Measurements from ENCODE around the gene THSD1.

- PRO-cap = no peak
- RAMPAGE, long total RNA, 4 experiments = no peak in any of the 4 experiments
These were observed 149.6 kb downstream of the DLEU7 start for GRCh38 chr13:50693845-50694301.

GRCh38 chr13:50713667-50714446 lies 129.6 kb downstream of the DLEU7 start:
- PRO-cap = no peak
- RAMPAGE, long total RNA, 4 experiments = no peak in any of the 4 experiments

- PRO-cap = no peak
- RAMPAGE, long total RNA, 4 experiments = no peak in any of the 4 experiments
These were observed 13.1 kb downstream of the RNASEH2B start for GRCh38 chr13:50922517-50923249.

- PRO-cap = no peak
- RAMPAGE, long total RNA, 4 experiments = no peak in any of the 4 experiments
These were observed 643 bp downstream of the FAM124A start for GRCh38 chr13:51222569-51223513.

- PRO-cap = no peak
- RAMPAGE, long total RNA, 4 experiments = no peak in any of the 4 experiments
These were observed 1.3 kb downstream of the FAM124A start for GRCh38 chr13:51223514-51223967.

DNA sequence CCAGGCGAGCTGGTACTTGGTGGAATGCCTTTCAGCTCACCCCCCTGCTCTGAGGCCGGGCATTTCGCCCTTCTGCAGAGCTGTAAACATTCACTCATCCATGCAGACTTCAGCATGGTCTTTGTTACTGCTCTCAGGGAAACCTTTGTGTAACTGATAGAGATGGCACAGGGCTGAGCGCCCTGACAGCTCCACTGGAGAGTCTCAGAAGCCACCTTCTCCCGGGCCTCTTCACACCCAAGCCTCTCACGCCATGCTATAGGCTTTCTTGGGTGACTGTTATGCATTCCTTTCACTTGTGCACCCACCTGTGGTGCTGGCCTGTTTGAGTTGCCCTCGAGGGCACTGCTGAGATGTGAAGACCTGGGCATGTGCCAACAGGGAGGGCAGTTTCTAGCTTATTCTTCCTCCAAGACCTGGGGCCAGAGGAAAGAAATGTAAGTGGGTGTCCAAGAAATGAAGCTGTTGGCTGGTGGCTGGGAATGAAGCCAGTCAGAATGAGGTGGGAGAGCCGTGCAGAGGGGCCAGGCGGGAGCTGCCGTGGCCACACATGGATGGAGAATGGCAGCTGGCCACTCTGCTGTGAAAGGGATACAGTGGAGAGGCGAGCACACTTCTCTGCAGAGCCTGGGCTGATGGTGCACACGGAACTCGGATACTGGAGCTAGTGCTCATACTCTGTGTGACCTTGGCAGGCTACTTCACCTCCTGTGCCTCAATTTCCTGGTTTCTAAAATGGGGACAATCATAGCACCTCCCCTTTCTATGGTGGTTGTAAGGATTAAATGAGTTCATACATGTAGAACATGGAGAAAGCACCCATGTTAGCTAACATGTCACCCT lies 24.7 kb downstream of the FAM124A start:
- PRO-cap = no peak
- RAMPAGE, long total RNA, 4 experiments = no peak in any of the 4 experiments

DNA sequence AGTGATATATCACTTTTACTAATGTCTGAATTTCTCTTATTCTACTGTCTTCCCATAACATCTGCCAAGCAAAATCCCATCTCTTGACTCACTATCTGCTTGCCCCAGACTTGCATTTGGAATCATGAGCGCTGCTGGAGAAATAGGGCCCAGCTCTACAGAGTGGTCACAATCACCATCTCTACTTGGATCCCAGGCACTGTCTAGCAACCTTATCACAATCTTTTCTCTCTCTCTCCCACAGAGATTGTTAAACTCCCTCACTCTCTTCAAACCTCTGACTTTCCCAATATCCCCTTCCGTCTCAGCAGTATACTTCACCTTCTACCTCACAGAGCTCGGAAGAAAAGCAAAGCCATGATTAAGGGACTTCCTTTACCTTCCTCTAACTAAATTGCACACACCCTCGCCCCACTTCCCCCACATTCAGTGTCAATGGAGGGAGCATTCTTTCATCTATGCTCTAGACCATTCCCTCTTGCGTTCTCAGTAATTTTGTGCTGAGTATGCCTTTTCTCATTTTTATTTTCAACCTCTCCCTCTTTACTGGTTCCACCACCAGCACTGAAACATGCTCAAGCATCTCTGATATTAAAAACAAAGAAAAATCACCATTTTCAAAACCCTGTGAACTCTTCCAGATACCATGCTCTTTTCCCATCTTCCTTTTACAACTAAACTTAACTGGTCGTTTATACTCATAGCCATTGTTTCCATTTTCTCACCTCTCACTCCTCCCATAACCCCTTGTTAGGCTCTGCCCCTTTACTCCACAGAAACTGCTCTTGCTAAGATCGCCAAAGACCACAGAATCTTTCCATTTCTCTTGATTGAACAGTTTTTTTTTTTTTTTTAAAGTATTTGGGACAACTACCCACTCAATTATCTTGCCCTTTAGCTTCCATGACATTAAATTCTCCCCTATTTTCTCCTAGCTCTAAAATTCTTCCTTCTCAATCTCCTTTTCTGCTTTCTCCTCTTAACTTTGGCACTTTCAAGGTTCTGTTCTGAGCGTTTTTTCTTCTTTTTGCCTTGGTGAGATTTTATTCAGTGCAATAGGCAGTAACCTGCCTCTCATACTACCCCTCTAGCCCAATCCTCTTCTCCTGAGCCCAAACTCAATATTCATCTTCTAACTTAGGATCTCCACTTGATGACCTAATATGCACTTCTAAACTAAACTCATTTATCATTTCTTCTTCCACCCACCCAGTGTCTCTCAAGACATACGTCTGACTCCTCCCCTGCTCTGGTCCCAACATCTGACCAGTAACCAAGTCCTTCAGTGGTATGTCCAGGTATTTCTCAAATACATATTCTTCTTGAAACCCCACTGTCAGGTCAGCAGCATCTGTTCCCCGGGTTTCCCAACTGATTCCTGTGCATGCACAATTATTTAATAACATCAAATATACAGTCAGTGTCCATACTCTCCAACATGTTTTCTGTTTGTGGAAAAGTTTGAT lies 32.5 kb downstream of the SERPINE3 start:
- PRO-cap = no peak
- RAMPAGE, long total RNA, 4 experiments = no peak in any of the 4 experiments

DNA sequence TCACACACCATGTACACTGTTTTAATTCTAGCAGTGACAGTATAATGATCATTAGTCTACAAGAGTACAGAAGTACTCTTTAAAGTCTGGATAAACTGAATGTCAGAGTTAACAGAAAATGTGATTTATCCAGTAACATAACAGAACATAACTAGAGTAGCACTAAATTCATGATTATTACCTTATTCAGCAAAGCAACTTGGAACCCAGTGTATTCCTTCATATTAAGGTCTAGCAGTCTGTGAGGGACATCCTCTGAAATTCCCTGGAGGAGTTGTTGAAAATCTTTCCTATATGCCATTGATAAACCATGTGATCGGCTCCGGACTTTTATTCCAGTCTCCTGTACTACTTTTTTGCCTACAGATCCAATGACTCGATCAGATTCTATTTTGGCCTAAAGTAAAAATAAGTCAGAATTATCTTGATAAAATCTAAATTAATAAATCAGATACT lies 38.6 kb downstream of the SERPINE3 start:
- PRO-cap = no peak
- RAMPAGE, long total RNA, 4 experiments = no peak in any of the 4 experiments

DNA sequence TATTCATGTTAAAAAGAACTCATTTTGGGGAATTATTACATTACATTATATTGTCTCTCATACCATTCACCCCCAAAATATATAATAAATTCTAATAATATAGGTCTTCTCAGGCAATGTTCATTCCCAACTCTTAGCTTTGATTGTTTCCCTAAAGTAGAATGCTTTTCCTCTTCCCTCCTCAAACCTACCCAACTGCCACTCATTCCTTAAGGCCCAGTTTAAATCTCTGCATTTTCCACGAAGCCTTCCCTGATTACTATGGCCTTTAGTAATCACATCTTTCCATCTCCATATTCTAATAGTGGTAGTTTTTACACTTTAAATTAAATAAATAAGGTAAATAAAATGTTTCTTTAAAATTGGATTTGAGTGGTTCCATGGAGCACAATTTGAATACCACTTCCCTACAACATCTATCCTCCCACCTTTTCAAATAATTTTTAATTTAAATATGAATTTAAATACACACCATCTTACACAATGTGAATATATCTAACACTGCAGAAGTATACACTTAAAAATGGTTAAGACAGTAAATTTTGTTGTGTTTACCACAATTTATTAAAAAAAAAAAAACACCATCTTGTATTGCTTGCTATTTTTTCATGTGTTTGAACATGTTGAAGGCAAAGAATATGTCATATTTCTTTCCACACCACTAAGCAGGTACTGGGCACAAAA lies 20.8 kb downstream of the INTS6 start:
- PRO-cap = no peak
- RAMPAGE, long total RNA, 4 experiments = no peak in any of the 4 experiments

- PRO-cap = no peak
- RAMPAGE, long total RNA, 4 experiments = no peak in any of the 4 experiments
These were observed 2.8 kb downstream of the INTS6 start for GRCh38 chr13:51449691-51450837.

GRCh38 chr13:51589550-51590147 lies 5.4 kb downstream of the WDFY2 start:
- PRO-cap = no peak
- RAMPAGE, long total RNA, 4 experiments = no peak in any of the 4 experiments

DNA sequence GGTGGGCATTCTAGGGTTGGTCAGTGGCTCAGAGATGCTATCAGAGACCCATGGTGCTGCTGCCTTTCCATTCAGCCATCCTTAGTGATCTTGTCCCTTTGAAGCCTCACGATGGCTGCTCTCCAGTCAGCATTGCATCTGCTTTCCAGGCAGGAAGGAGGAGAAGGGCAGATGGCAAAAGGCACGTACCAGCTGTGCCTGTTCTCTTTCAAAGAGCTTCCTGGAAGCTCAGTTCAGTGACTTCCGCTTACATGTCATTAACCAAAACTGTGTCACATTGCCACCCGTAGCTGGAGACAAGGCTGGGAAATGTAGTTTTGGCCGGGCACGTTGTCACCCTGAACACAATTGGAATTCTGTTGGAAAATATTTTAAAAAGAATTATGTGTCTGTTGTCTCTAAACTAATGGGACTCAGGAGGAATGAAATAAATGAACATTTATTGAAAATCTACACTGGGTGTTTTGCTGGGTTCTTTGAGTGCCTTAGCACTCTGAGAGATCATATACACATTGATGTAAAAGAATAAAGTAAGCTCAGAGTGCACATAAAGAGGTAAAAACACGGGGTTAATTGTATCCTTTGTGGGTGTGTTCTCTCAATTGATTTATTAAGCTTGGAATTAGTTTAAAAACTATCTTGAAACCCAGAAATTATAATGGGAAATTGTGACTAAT lies 30.3 kb downstream of the WDFY2 start:
- PRO-cap = no peak
- RAMPAGE, long total RNA, 4 experiments = no peak in any of the 4 experiments

DNA sequence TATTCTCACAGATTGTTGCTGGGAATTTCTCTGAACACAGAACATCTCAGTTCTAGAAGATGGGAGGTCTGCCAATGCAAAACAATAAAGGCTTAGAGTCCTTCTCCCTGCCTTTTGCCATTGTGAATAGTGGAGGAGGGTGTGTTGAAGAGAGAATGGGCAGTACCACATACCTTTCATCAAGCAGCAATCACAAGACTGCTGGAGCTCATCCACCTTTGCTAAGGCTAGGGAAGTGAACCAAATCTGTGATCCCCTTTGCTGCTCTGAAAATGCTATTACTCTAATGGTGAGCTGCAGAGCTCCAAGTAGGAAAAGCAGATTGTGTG lies 34.4 kb downstream of the WDFY2 start:
- PRO-cap = no peak
- RAMPAGE, long total RNA, 4 experiments = no peak in any of the 4 experiments

DNA sequence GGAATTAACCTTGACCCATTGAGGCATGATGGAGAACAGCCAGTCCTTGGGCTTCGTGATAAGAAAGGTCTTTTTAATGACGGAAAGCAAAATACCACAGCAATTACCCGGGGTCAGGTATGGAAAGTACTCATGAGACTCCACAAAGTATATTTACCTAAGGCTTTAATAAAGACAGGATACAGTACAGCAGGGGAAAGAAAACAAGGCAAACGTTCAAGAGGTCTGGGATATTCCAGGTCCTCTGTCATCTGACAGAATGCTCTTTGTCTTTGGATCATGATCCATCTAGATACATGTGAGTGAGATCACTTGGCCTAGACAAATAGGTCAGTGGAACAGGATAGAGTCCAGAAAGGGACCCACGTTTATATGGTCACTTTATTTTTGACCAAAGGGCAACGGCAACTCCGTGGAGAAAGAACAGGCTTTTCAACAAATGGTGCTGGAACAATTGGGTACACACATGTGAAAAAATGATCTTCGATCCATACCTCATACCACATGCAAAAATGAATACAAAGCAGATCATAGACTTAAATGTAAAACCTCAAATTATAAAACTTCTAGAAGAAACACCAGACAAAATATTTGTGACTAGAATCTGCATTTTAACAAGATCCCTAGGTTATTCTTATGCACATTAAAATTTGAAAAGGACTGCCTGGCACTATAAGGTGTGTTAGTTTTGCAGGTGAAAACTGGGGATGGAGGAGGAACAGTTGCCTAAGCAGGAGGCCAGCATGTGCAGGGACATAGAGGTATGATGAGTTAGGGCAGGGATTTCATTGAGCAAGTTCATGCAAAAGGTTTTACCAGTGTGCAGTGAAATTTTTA lies 52.4 kb downstream of the WDFY2 start:
- PRO-cap = no peak
- RAMPAGE, long total RNA, 4 experiments = no peak in any of the 4 experiments

GRCh38 chr13:51781992-51782809 lies 21.8 kb downstream of the DHRS12 start:
- PRO-cap = no peak
- RAMPAGE, long total RNA, 4 experiments = no peak in any of the 4 experiments

DNA sequence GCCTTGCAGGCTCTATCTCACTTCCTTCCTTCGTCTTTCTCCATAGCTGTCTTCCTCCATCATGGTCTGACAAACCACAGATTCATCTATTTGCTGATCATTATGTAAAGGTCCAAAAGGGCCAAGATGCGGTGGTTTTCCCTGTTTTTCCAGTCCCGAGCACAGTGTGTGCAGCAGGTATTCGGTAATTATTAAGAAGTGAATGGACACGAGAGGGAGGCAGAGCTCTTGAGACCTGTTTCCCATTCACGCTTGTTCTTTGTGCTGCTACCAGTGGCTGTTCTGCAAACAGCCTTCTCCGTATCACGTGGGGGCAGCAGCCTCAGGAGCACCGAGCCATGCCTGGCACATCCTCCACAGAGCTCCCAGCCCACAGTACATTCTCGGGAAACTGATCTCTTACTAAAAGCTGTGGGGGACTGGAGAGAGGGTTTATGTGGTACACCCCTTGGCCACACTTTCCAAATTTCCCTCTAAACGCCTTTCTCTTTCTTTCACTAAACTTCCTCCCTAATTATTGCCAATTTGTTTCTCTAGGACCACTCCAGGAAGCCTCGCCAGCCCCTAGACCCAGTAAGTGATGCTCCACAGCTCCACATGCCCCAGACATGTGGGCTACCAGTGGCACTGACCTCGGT lies 50.4 kb downstream of the CCDC70 start:
- PRO-cap = no peak
- RAMPAGE, long total RNA, 4 experiments = no peak in any of the 4 experiments

GRCh38 chr13:51945398-51946155 lies 65.7 kb downstream of the ATP7B start:
- PRO-cap = no peak
- RAMPAGE, long total RNA, 4 experiments = no peak in any of the 4 experiments

DNA sequence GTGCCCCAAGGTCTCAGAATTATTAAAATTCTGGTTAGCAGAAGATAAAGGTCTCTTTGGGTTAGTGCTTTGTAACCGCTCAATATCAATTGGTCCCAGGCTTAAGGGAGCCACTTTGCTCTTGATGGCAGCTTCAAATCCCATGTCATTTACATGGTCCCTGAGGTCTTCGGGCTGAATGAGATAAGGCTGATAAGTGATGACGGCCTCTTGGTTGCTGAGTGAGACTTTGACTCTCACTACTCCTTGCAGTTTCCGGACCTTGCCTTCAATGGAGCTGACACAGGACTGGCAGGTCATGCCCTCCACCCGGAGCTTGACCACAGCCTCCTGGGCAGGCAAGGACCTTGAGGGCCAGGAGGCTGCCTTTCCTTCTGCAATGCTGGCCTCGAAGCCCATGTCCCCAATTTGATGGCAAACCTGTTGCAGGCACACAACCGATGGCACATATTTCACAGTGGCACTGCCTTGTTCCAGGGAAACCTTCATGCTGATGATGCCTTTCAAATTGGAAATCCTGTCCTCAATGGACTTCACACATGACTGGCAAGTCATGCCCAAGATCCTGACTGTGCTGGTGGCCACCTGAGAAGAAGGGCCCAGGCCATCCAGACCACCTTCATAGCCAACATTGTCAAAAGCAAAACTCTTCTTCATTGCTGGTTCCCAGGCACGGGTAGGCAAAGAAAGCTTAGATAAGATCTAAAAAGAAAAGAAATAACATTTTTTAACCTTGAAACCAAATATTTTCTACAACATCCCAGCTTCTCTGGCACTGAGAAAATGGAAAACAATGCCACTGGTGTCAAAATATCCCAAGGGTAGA lies 36.6 kb downstream of the ATP7B start:
- PRO-cap = no peak
- RAMPAGE, long total RNA, 4 experiments = no peak in any of the 4 experiments

DNA sequence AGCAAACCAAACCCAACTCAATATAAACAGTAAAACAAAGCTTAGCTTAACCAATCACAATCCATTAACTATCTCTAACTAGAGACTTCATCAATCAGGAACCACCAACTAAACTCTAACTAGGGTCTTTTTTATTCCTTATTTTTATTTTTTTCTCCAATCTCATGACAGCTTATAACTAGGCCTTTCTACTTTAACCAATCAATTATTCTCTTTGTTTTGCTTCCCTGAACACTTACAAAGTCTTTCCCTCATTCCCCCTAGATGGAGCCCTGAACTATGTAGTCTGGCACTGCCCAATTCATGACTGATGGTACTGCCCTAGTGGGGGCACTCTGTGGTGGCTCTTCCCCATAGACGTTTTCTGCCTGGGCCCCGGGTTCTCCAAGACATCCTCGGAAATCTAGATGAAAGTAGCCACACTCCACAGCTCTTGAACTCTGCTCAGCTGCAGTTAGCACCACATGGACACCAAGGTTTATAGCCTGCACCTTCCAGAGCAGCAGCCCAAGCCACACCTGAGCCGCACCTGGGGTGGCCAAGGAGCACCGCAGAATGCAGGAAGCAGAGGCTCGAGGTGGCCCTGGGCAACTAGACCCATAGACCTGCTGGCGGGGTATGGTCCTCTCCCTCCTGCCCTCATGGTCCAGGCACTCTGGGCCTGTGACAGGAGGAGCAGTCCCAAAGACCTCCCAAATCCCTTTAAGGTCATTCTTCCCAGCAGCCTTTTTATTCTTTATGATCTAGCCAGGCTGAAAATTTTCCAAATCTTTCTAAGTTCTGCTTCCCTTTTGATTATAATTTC lies 6.6 kb downstream of the ATP7B start:
- PRO-cap = no peak
- RAMPAGE, long total RNA, 4 experiments = no peak in any of the 4 experiments

DNA sequence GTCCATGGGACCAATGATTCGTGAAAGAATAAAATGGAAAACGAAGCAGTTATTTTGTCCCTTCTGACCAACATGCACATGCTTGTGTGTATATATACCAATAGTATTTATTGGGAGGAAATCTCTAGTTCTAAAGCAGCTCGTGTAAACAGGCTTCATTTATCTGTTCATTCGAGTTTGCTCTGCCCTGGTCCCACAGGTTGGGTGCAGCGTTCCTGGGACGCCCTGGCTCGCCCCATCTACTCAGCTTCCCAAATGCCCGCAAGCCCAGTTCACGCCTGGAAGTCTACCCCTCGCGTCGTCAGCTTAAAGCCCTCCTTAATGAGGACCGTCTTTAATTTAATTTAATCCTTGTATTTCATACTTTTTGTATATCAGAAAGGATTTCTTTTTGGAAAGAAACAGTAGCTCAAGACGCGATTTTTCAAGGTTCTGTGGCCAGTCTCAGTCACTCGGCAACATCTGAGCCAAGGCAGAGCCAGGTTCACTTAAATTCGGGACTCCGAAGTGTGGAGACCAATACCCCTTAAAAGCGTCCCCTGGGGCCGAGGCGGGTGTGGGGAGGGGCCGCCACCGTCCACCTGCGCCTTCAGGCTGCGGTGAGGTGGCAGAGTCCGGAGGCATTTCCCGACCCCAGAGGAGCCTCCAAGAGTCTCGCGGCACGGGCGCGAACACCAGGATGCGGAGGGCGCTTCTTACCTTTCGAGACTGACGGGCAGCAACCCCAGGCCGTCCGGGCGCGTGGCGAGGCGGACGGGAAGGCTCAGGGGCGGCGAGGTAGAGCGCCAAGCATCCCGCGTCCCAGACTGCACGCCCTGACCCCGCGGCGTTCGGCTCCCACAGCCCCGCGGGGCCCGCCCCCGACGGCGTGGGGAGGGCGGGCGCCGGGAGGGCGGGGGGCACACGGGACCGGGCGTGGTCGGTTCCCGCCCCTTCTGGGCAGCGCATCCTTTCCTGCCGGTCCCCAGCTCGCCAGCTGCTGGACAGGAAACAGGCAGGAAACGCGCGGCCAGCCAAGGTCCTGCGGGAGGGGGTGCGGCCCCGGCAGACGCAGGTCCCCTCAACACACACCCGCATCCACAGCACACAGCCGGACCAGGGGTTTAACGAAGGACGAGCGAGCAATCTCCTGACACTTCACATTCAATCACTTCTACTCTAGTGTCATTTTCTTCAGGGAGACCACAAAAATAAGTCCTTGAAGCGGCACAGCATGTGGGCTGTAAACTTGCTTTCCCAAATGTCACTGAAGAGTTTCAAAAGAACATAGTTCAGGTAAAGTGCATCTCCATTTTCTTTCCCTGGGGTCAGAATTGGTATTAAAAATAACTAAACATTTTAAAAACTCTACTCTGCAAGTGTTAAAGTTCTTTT lies at the start of gene THSD1:
TSS of gene THSD1 (minus strand) at position 841 of the 1,374 bp plus-strand sequence.
- PRO-cap = no peak
- RAMPAGE, long total RNA, 4 experiments = no peak in any of the 4 experiments

Data from omental fat pad (tissue), 4 donors.